Left lobe of liver (tissue), 1 donor: ENCODE measurements around a stretch of chr2.

DNA sequence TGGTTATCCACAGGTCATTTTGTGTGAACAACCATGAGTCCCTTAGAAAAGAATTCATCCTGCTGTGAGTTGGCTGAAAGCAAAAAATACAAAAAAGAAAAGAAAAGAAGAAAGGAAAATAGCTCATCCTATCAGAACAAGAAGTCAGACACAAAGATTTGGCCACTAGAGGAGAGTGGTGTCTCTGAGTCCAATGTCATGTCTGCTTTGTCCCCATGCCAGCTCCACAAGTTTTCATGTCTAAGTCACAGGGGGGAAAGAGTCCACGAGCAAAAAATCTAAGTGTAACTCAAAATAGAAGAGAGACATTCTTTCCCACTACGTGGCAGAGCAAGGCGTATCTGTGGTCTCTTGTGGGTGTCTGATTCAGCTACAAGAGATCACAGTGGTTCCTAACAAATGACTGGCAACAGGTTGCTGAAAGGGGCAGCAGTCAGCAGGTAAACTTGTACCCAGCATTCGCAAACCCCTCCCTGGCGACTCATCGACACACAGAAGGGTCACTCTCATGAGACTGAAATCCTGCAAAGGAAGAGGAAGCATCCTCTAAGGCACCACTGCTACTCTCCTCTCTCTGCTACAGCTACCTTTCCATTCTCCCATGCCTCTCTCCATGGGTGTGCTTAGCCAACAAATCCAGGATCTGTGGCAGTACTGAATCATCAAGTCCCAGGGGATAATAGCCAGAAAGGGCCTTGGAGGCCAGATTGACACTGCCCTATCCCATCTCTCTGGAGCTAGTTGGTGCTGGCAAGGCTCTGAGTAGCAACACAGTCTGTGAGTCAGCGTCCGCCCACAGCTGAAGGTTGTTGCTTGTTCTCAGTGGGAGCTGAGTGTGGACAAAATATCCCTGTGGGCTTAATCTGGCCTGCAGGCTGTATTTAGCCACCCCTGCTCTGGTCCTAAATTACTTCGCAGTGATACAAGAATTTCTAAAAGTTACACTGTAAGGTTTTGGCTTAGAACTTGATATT lies 123.0 kb upstream of the SLC39A10 start:
- PRO-cap, result no peak

DNA sequence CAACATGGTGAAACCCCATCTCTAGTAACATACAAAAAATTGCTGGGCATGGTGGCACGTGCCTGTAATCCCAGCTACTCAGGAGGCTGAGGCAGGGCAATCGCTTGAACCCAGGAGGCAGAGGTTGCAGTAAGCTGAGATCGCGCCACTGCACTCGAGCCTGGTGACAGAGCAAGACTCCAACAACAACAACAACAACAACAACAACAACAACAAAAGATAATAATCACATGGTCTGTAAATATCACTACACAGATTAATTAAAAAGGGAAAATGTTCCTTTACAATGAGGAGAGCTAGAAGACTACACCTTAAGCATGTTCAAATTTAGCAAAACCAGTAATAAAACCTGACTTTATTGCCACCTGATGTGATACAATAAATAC lies 17.3 kb downstream of the STK17B start:
- PRO-cap, result no peak

DNA sequence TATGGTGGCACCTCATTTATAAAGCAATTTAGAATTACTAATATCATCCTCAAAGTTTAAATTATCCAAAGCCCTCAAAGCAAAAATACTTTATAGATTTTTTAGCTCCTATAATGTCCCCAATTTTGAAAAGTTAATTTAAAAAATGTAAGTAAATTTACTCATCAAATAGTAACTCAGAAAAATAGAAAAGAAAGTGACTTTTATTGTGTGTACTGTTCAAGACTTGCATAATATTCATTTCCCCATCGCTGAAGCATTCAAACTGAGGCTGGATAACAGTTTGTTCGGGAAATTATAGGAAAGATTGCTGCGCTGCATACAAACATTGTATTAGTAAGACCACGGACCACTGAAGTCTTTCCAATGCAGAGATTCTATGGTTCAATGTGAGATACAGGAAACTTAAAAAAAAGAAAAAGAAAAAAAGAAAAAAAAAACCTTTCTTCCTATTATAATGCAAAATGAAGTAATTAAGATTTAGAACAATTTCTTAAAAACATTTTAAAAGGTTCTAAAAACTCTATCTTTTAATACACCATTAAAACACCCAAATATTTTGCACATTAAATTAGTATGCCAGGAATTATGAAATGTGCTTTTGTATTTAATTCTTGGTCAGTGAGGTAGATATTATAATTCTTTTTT lies 10.4 kb downstream of the STK17B start:
- PRO-cap, result no peak

DNA sequence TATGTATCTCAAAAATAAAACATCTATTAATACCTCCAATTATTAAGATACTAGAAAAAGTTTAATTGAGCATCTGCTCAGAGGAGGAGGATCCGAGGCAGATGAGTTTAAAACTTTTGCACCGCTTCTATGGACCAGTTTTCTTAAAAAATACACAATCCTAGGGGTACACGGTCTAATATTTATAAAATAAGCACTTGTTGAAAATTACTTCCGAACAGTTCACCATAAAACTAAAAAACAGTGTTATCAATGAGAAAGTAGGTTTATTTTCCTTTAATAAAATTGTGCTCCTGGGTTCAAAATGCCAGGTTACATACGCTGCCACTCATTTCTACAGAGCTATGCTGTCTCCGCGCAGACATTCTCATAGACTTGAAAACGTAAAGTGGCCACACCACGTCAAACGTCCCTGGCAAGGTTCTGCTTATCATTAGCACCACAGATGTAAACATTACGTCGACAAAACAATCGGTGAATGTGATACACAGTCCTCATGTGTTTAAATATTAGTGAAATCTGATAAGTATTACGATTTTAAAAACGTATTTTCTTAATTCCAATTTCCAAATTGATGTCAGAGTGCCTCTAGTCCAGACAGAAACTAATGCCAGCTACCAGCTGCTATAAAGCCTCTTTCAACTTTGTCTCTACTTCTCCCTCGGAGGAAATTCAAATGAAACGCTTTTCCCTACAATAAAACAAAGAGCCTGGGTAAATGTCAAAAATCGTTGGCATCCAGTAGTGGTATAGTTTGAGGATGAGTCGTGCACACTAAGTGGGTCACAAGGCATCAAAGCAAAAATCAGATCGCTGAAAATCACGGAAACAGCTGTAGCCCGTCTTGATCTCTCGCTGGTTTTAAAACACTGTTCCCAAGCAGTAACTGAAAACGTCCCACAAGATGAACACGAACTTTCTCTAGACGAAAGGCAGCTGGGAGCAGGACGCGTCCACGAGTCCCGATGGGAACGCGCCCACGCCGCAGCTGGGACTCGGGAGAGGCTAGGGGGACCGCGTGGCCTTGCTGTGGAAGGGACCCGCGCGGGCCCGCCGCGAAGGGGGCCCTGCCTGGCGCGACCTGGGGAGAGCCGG lies 1.1 kb downstream of the STK17B start:
- PRO-cap, result no peak

GRCh38 chr2:196232841-196233507 lies 61.6 kb upstream of the STK17B start:
- PRO-cap, result no peak

DNA sequence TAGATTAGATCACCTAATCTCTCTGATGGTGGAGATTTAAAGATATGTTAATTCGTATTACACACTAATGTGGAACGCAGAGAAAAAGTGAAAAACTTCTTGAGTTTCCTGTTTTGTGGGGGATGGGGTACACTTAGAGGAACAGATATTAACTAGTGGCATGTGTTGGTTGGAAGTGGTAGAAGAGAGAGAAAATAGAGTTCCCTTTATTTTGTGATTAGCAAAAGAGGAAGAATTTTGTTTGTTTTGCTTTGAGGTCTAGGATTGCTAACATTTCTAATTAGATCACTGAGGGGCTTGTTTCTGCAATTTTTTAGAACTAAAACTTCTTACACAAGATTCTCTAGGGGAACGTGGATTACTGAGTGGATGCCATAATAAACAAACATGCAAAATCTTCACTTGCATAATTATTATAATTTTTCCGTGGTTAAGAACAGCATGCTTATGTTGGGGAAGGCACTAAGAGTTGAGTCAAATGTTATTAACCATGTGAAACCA lies 97.3 kb upstream of the STK17B start:
- PRO-cap, result no peak

DNA sequence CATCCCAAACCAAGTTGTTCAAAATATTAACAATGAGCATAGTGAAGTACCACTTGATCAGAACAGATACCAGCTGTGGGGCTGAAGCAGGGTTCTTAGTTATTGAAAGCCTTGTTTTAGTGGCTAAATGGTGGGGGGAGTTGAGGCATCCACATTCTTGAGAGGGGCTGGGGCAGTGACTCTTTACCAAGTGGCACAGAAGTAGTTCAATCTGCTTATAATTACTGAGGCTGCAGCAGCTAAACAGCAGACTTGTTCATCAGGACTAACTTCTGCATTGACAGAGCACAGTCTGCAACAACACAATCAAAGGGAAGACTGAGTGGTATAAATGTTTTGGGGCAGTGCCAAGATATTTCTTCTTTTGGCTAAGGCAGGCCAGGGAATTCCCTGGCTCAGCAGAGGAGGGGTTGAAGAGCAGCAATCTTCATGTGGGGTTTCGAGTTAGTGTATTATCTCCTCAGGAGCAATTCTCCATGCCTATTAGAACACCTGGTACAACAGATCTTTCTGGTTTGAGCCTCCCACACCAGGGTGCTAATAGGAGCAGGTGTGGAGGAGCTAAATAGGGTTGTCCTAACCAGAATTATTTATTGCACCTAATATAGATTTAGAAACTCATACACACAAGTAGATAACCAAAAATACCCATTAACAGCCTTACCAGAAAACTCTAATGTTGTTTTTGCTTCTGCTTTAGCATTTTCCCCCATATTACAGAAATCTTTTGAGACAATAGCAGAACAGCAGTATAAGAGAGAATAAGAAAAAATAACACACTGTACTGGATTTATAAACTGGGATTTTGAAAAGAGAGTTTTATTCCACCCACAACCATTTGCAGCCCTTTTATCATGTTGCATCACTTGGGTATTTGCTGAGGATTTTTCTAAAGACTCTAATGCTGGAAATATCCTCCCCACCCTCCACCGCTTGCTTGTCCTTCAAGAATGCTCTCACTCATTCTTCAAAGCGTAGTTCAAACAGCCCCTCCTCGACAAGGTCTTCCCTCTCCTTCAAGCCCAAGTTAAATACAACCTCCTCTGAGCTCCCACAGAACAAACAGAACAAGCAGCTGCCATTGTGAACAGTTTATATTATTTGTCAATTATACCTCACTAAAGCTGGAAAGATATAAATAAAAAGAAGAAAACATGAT lies 103.2 kb upstream of the STK17B start:
- PRO-cap, result no peak

GRCh38 chr2:196592281-196592642 lies 1.1 kb downstream of the HECW2 start:
- PRO-cap, result no peak

GRCh38 chr2:196797726-196798079 lies 1.8 kb downstream of the GTF3C3 start:
- PRO-cap, result no peak

DNA sequence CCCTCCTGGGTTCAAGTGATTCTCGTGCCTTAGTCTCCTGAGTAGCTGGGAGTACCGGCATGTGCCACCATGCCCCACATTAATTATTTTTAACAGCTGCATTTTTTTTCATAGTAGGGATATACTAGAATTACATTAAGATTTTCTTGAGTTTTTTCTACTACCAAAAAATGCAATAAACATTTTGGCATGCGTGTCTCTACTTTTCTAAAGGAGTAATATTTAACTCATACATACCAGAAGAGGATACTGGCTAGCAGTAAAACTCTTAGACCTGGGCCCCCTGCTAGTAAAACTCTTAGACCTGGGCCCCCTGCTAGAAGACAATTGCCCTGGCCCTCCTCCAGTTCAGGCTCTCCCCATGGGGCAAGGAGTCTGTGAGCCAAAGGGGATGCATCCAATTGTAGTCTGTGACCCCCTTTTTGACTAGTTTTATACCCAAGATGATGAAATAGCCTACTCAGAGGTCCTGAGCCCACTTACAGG lies 45.0 kb upstream of the PGAP1 start:
- PRO-cap, result no peak

GRCh38 chr2:197107125-197108015 lies 180.9 kb upstream of the PGAP1 start:
- PRO-cap, result bidirectional peak, plus-strand start at chr2:197107689, minus-strand start at chr2:197107410

DNA sequence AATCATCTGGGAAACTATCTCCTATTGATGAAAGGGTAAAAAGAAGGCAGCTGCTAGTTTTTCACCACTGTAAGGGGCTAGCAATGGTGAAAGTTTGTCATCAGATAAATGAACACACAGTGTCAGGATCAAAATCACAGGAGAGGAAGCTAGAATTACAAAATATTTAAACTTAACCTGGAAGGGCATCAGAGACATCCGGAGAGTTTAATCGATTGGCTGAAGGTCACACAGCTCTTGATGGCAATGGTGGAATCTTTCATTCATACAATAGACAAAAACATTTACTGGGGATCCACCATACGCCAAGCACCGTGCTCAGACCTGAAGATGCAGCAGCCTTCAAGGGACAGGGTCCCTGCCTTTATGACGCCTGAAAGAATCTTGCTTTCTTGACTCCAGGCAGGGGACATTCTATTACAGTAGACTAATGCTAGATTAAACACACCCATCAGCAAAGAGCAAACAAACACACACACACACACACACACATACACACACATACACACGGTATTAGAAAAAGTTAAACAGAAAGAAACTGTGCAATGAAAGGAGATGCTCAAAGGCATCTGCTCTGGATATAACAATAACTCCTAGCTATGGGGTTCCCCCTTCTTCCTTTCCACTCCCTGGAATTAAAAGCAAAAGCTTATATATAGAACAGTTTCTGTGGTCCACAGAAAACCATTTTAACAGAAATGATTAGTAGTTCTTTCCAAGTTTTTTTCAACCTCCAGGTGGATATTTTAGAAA lies 151.9 kb downstream of the ANKRD44 start:
- PRO-cap, result bidirectional peak, plus-strand start at position 203 of the sequence, minus-strand start at position 106 of the sequence

DNA sequence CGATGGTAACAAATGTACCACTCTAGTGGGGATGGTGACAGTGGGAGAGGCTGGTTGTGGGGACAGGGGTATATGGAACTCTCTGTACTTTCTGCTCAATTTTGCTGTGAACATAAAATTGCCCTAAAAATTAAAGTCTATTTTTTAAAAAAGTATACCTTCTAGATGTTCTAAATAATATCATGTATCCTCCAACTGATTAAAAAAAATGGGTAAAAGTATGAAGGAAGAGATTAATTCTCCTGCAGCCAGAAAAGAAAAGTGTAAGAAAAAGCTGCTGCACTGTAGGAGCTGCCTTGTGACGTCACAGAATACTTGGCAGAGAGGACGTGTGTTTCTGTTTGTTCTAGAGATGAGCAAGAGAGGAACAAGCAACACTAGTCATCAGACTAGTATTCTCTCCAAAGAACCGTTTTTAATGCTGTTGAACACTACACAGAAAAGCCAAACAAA lies 23.4 kb downstream of the ANKRD44 start:
- PRO-cap, result no peak

DNA sequence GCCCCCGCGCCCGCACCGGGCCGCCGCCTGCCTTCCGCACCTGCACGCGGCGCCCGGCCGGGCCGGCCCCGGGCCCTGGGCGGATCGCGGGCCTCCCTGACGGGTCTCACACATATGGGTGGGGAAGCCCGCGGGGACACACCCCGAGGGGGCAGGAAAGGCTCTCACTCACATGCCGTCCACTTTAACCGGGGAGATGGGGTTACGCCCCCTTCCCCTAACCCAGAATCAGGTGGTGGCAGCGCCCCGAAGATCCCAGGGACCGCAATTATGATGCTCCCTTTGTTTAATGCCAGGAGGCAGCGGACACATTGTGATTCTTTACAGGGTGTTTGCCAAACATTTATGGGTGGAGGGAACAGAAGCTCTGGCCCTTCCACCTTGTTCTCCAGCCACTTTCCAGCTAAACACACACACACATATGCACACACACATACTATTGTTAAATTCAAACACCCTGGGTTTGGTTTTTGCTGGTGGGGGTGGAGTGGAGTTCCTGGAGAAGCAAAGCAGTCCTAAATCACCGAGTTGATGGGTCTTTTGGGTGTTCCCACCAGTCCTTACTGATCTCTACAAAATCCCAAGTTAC lies 467 bp upstream of the ANKRD44 start:
- PRO-cap, result no peak

GRCh38 chr2:197401596-197402034 lies 33.2 kb downstream of the SF3B1 start:
- PRO-cap, result no peak

- PRO-cap, result no peak
These were observed 18.6 kb downstream of the SF3B1 start for GRCh38 chr2:197415703-197417097.

DNA sequence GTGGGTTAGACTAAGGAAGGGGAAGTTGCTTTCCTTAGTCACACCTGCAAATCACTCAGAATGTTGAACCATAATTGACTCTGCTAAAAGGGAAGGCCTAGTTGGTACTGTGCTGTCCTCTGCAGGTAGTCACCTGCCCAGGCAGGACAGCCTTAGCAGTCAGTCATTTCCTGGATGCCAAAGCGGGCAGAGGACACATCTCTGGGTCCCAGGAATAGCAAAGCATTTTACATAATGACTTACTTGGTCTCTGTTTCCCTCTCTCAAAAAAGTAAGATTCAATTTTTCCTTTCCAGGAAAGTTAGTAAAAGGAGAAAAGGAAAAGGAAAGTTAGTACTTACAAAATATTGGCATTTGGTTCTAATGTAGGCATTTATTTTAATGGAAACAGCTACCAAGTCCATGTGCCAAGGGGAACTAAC lies 60.2 kb downstream of the RFTN2 start:
- PRO-cap, result no peak

GRCh38 chr2:197891731-197892283 lies 87.4 kb downstream of the PLCL1 start:
- PRO-cap, result no peak

DNA sequence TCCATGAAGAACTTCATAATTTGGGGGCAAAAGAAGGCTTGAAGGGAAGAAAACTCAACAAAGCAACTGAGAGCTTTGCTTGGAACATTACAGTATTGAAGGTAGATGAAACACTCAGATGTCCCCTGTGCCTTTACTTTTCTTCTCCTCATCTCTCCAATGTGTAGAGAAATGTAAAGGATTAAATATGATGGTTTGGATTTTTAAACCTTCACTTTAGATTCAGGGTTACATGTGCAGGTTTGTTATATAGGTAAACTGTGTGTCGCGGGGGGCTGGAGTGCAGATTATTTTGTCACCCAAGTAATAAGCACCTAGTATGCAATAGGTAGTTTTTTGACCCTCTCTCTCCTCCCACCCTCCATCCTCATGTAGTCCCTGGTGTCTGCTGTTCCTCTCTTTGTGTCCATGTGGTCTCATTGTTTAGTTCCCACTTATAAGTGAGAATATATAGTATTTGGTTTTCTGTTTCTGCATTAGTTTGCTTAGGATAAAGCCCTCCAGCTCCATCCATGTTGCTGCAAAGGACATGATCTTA lies 299.5 kb downstream of the PLCL1 start:
- PRO-cap, result no peak

GRCh38 chr2:198316844-198317323 lies 512.5 kb downstream of the PLCL1 start:
- PRO-cap, result no peak